ENCODE data around the genes GGT6, SMTNL2 and ZMYND15.

- PRO-cap = no peak
- RAMPAGE, long total RNA = no peak
- RRBS = no CpG with 5 or more reads among the region's 9 CpGs
Measured at GRCh38 chr17:3962439-3963151, 1.6 kb downstream of the ATP2A3 start.

- PRO-cap = no peak
- RAMPAGE, long total RNA = no peak
- RRBS = no CpG with 5 or more reads among the region's 5 CpGs
Measured at GRCh38 chr17:3978307-3978768, 14.1 kb upstream of the ATP2A3 start.

DNA sequence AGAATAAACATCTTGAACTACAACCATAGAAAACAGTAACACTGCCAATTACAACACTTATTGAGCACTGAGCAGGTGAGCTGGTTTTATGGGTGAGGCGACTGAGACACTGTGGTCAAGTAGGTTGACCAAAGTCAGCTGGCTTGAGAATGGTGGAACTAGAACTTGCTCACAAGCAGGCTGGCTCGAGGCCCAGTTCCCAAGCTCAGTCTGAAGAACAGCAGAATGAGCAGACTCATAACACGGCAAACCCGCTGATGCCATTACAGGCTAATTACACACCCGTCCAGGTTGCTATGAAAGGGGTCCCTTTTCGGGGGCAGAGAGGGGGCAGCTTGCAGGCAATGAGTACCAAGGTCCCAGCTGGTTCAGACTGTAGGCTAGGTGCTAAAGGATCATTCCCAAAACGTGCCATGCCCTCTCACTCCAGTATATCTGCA, 6.4 kb downstream of the ZZEF1 start:
- PRO-cap = no peak
- RAMPAGE, long total RNA = no peak
- RRBS = no CpG with 5 or more reads among the region's 7 CpGs

DNA sequence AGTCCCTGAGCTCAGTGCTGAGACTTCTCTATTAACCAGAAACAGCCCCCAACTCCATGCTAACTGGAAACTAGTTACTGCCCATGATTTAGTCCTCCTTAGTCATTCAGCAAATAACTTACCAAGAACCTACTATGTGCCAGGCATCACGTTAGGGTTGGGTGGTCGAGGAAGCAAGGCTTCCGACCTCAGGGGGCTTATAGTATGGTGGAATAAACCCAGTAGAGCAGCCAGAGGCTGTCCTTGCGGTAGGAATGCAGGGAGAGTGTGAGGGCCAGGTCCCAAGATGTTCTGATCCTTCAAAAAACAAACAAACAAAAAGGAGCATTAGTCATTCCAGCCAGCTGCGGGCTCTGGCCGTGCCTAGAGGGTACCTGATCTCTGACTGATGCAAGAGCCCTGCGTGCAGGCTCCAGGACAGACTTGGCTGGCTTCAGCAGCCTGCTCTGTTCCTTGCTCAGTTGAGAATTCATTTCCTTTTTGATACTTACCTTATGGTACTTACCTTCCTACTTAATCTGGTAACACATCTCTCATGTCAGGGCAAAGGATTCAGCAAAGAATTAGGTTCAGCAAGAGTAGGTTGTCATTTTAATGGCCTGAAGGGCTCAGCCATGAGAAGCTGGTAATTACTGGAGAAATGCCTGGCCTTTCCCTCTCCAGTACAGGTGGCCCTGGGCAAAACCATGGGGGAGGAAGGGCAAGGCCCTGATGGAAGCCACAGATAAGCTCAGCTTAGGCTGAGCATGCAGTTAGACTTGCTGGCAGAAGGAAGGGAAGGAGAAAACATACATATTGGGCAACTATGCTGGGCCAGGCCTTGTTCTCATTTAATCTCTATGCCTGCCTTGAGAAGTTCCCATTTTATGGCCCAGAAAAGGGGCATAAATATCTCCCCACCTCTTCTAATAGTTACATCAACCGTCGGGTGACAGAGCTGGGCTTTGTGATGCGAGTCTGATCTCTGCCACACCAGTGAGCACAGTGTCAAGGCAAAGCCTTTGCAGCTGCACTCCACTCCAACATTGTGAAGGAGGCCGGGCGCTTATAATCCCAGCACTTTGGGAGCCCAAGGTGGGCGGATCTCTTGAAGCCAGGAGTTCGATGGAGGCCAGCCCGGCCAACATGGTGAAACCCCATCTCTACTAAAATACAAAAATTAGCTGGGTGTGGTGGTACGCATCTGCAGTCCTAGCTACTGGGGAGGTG, 18.5 kb downstream of the CYB5D2 start:
- PRO-cap = no peak
- RAMPAGE, long total RNA = no peak
- RRBS = 20% methylated on average over 2 of the region's 16 CpGs

GRCh38 chr17:4163950-4164512, 21.0 kb downstream of the CYB5D2 start:
- PRO-cap = no peak
- RAMPAGE, long total RNA = no peak
- RRBS = no CpG with 5 or more reads among the region's 6 CpGs

DNA sequence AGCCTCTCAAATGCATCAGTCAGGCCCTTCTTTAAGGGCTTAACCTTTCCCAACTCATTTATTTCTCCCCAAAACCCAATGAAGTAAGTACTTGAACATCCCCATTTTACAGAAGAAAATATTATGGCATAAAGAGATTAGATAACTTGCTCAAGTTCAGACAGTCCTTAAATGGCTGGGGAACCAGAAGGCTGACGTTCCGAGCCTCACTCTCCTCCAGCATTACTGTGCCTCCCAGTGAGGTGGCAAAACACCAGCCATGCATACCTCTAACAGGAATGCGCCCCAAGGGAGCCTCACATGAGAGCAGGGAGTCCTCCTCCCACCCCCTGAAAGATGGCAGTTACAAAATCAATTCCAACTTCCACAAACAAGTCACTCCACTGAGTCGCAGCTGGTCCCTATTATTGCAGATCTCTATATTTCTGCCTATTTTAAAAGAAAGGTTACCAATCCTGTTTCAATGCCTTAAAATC, 55.6 kb downstream of the ANKFY1 start:
- PRO-cap = no peak
- RAMPAGE, long total RNA = no peak
- RRBS = no CpG with 5 or more reads among the region's 4 CpGs

DNA sequence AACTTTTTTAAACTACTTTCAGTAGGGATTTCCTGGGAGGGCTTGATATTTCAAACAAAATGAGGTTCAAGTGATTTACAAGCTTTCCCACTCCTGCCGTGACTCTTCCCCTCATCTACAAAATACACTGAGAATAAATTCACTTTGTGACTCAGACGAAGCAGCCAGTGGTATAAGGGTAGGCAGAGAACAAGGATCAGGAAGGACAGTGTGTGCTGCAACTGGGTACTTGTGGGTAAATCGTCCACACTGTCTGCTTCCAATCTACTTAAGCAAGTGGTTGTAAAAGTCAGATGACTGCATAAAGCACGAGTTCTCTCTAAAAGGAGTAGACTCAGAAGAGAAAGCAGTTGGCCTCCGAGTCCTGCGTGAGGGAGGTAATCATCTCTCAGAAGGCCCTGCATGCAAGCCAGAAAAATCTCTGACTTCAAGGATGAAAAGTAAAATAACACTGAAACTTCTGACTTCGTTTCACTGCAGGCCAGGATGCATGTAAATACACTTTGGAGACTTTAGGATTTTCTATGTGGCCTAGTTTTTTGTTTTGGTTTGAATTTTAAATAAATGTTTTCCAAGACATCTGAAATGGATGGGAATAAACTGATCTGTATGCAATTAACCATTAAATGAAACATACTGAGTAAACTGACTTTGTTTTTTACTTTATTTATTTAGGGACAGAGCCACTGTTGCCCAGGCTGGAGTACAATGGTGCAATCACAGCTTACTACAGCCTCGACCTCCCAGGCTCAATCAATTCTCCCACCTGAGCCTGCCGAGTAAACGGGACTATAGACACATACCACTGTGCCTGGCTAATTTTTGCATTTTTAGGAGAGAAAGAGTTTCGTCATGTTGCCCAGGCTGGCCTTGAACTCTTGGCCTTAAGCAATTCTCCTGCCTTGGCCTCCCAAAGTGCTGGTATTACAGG, 43.0 kb downstream of the ANKFY1 start:
- PRO-cap = no peak
- RAMPAGE, long total RNA = no peak
- RRBS = no CpG with 5 or more reads among the region's 11 CpGs

- PRO-cap = no peak
- RAMPAGE, long total RNA = no peak
- RRBS = no CpG with 5 or more reads among the region's 4 CpGs
Measured at GRCh38 chr17:4230000-4230716, 33.6 kb downstream of the ANKFY1 start.

- PRO-cap = no peak
- RAMPAGE, long total RNA = no peak
- RRBS = no CpG with 5 or more reads among the region's 9 CpGs
Measured at GRCh38 chr17:4341163-4342065, 25.1 kb downstream of the UBE2G1 start.

DNA sequence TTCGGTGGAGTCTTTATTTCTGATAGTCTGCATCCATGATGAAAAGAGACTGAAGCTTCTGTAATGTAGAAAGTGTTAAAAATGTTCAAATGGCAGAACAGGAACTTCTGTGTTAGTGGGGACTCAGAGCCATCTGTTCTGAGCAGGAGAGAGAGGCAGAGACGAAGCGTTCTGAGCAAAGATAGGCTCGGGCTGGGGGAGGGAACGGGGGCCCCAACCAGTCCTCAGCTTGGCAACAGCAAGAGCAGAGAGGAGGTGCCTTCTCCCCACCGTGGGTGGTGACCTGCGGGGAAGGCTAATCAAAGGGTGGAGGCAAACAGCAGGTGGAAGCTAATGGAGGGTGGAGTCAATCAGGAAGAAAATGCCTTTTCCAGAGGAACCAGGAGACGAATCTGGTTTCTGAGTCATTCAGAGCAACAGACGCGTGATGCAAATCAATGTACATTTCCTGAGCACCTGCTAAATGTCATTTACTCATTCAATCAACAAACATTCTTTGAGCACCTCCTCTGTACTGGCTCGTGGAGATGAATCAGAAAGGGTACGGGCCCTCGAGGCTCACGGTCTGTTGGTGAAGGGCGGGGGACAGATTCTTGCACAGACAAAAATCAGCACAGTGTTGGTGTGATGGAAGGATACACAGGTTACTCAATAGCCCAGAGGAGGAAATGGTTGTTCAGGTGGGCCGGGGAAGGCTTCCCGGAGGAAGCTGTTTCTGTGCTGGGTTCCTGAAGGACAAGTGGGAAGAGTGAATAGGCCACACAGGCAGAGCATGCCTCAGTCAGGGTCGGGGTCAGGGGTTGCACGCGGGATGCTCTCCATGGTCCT, 5.8 kb upstream of the SPNS2 start:
- PRO-cap = no peak
- RAMPAGE, long total RNA = no peak
- RRBS = no CpG with 5 or more reads among the region's 20 CpGs

- PRO-cap = unidirectional peak, minus-strand start at chr17:4560572
- RAMPAGE, long total RNA = no peak
- RRBS = no CpG with 5 or more reads among the region's 17 CpGs
Measured at GRCh38 chr17:4560499-4561031, at the start of gene GGT6. GGT6 (minus strand) TSS chr17:4560577.

GRCh38 chr17:4584306-4585086, at the start of gene SMTNL2:
SMTNL2 (plus strand) TSS chr17:4584529.
- PRO-cap = bidirectional peak, plus-strand start at chr17:4584529, minus-strand start at chr17:4584364
- RAMPAGE, long total RNA = no peak
- RRBS = 3% methylated on average over 67 of the region's 108 CpGs

DNA sequence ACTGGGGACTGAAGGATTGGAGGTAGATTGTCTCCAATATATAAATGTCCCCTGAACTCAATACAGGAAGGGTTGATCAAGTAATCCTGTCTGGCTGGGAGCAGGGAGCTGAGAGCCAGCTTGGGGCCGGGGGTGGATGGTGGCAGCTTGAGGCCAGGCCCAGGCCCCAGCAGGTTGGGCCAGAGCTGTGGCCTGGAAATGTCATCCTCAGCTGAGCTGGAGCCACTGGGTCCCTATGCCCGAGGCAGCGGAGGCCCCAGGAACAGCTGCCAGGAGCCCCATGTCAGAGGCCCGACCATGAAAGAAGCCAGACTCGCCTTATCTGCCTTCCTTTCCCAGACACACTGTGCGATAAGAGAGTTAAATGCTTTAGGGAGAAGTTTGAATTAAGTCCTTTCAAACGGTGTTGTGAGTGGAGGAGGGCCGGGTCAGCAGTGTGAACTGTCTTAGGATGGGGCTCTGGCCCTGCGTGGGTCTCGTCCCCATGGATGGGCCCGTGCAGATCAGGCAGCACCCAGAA, 3.5 kb downstream of the SMTNL2 start:
- PRO-cap = no peak
- RAMPAGE, long total RNA = no peak
- RRBS = no CpG with 5 or more reads among the region's 11 CpGs

DNA sequence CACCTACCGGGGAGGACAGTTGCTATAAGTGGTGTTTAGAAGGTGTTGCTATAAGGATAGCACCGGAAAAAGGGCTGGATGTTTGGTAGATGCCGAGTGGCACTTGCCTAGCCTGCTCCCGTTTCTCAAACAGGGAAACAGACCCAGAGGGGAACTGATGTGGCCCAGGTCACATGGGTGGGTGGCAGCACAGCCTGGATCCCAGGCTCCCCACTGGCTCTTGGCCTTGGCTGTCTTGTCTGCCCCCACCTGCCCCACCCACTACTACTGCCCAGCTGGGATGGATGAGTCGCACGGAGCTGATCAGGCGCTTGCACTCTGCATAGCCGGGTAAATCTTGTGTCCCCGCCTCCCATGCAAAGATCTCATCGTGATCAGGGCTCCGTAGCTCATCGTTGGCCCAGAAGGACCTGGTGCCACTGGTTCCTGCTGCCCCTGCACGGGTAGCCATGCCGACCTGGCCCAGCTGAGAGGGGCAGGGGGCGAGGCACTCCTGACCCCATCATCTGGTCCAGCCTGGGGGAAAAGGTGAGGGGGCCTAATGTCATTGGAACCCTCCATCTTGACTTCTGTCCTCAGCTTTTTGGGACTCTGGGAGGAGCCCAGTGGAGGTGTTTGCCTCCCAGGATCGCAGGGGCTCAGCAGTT, 7.3 kb downstream of the SMTNL2 start:
- PRO-cap = no peak
- RAMPAGE, long total RNA = no peak
- RRBS = 44% methylated on average over 1 of the region's 16 CpGs

DNA sequence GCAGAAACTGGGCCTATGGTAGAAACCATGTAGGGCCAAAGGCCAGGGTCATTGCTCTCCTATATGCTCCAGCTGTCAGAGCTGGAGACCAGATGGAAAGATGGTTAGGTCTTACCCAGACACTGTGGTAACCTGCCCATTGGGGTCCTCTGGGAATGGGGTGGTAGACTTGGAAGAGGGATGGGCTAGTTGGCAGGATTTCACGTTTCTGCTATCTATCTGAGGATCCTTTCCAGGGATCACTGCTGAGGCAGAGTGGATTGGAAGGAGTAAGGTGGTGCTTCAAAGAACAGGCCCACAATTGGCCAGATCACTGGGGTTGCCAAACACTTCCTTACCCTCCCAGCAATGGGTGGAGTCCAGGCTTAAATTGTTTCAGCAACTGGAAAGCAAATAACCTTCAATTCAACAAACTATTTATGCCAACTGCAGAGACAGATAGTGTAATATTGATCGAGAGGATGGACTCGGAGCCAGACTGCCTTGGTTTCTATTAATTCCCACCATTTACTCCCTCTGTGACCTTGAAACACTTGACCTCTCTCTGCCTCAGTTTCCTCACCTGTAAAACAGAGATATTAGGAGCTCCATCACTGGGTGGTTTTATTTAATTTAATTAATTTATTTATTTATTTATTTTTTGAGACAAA, 2.1 kb downstream of the ARRB2 start:
- PRO-cap = no peak
- RAMPAGE, long total RNA = no peak
- RRBS = no CpG with 5 or more reads among the region's 3 CpGs

GRCh38 chr17:4715028-4715664, 4.7 kb downstream of the ARRB2 start:
- PRO-cap = no peak
- RAMPAGE, long total RNA = no peak
- RRBS = no CpG with 5 or more reads among the region's 10 CpGs

GRCh38 chr17:4739499-4739992, at the start of gene ZMYND15:
ZMYND15 (plus strand) TSS chr17:4739833.
- PRO-cap = no peak
- RAMPAGE, long total RNA = no peak
- RRBS = under 1% methylated on average over 36 of the region's 65 CpGs

- PRO-cap = no peak
- RAMPAGE, long total RNA = no peak
- RRBS = no CpG with 5 or more reads among the region's 7 CpGs
Measured at GRCh38 chr17:4764484-4765235, 7.0 kb upstream of the TM4SF5 start.

DNA sequence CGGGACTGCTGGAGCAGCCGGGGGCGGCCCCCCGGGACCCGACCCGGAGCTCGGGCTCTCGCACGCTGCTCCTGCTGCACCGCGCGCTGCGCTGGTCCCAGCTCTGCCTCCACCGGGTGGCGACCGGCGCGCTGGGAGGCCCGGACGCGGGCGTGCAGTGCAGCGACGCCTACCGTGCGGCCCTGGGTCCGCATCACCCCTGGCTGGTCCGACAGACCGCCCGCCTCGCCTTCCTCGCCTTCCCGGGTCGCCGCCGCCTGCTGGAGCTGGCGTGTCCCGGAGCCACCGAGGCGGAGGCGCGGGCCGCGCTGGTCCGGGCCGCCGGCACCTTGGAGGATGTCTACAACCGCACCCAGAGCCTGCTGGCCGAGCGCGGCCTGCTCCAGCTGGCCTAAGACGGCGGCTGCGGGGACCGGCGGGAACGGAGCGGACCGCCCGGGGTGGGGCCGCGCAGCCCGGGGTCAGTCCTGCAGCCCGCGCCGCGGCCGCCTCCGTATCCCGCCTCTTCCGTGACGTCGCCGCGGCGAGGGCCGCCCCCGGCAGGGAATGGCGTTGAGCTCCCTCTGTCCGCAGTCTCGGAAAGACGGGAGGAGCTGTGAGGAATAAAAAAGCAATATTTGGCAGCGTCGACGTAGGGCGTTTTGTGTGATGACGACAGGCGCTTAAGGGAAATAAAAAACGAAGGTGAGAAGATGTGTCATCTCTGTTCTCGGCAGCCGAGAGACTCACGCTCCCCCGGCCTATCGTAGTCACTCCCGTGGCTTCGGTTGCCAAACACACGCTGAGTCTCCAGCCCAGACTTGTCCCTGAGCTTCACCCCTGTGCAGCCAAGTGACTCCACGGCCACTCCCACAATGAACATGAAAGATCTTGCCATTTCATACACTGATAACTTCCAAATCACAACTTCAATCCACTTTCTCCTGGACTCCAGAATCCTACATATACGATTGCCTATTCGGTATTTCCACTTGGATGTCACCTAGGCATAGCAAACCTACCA, 1.4 kb downstream of the GLTPD2 start:
- PRO-cap = bidirectional peak, plus-strand start at position 521 of the sequence, minus-strand start at position 469 of the sequence
- RAMPAGE, long total RNA = no peak
- RRBS = under 1% methylated on average over 52 of the region's 100 CpGs

DNA sequence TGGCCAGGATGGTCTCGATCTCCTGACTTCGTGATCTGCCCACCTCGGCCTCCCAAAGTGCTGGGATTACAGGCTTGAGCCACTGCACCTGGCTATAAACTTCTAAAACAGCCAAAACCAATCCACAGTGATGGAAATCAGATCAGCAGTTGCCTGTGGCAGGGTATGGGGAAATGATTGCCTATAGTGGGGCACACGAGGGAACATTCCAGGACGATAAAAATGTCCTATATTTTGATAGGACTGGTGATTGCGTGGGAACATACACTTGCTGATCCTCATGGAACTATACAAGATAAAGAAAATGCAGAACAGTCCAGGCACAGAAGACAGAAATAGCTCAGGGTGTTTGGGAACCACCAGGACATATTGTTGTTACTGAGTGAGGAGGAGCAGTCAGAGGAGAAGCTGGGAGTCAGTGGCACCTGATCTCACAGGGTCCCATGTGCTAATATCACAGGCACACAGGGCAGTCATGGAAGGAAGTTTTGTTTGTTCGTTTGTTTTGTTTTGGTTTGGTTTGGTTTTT, 5.6 kb downstream of the PLD2 start:
- PRO-cap = no peak
- RAMPAGE, long total RNA = no peak
- RRBS = no CpG with 5 or more reads among the region's 7 CpGs

All from lung (tissue), 4 donors.